ENCODE data around the gene EDN1.

DNA sequence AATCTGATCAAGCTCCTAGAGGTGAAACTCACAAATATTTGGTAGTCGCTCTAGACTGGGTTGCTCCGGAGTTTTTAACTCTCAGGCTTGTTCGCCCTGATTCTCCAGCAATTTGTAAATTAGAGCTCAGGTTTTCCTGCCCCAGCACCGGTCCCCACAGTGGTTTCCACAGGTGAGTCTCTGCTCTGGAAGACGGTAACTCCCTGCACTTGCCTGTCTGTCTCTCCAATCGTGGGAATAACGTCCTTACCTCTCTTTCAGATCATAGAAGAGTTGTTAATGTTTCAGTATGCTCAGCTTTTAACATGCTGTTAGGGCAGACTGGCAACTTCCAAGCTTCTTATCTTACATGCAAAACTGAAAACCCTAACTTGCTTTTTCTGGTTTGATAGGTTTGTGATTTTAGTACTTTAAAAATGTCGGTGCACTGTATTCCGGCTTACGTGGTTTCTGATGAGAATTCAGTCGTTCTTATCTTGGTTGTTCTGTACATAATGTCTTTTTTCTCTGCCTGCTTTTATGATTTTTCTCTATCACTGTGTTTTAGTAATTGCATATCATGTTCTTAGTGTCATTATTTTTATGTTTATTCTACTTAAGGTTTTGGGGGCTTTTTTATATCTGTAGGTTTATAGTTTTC lies 111.0 kb upstream of the HIVEP1 start:
- RRBS: 74% methylated on average over 3 of the region's 11 CpGs

DNA sequence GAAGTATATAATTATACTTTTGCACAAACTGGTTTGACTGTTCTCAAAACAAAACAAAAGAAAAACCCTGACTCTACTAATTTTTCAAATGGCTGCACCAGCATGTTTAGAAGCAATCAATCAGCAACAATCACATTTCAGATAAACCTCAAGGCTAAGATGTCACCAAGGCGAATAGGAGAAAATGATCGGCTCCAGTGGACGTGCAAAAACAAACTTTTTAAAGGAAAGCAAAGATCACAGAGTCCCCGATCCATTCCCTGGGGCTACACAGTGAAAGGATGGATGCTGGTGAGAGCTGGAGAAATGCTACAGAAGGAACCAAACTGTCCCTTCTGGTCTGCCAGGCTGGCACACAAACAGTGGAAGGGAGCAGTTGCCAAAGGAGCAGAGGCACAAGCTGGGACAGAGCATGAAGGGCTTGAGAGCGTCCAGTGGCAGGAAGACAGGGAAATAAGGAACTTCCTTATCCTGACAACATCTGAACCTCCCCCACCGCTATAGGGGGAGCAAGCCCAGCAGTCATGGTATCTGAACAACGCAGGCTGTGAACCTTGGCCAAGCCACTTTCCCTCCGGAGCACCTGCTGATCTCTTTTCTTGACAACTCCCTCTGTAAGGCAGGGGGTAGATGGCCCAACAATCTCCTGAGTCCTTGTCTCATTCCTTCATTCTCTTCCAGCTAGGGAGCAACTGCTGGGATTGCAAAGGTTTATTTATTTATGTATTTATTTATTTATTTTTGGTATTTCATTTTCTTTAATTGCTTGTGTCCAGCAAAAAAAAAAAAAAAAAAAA lies 73.7 kb upstream of the HIVEP1 start:
- RRBS: no CpG with 5 or more reads among the region's 8 CpGs

DNA sequence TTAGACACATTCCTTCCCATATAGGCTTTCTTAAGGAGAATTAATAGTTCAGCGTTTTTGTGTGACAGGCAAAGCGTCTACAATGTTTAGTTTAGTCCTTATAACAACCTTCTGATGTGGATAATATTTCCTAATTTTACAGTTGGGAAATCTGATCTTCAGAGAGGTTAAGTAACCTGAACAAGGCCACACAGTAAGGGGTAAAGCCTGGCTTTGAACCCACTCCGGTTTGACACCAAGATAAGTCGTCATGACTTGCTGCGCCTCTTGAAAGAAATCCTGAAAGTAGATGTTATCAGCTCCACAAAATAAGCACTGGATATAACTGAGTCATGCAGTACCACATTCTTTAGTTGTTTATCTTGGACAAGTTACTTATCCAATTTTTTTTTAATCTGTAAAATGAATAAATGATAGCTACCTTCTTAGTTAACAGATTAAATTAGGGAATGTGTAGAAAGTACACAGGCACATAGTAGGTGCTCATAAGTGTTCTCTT lies 1.9 kb downstream of the HIVEP1 start:
- RRBS: no CpG with 5 or more reads among the region's 5 CpGs

GRCh38 chr6:12019120-12019676 lies 7.1 kb downstream of the HIVEP1 start:
- RRBS: no CpG with 5 or more reads among the region's 15 CpGs

DNA sequence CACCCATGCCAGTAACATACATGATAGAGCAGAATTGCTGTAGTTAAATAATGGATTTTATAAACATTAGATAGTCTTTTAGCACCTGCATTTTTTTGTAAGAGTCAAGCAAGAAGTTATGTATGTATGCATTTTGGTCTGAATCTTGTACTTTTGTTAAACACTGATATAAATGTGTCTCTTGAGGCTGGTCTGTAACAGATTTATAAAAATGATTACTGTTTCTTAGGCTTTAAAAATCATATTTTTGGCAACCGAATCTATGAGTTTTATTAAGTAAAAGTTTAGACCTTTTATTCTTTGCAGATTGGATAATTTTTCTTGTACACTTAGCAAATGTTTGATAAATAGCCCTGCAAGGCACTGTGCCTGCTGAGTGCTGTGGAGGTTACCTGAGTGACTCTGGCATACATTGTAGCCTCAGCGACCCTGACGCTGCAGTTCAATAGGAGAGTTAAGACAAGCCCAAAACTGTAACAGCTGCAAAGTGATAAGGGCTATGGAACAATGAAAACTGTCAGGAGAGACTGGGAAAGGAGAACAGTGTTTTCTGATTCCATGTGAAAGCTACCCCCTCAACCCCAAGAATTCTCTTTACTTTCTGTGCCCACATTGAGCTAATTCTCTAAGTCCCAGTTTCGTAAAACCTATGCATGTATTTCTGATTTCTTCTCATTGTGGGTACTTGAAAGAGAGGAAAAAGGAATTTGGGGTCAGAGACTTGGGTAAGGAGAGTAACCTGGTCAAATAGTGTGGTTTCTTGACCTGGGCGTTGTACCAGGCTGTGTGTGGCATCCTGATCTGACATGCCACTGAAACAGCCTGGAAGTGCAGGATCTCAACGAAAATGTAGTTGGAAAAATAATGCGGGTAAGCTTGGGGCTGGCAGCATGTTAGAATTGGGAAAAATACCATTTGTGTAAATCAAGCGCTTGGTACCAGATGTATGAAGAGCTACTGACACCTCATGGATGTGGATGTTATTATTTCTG lies 22.3 kb downstream of the HIVEP1 start:
- RRBS: no CpG with 5 or more reads among the region's 8 CpGs

GRCh38 chr6:12140278-12141126 lies 128.4 kb downstream of the HIVEP1 start:
- RRBS: no CpG with 5 or more reads among the region's 9 CpGs

DNA sequence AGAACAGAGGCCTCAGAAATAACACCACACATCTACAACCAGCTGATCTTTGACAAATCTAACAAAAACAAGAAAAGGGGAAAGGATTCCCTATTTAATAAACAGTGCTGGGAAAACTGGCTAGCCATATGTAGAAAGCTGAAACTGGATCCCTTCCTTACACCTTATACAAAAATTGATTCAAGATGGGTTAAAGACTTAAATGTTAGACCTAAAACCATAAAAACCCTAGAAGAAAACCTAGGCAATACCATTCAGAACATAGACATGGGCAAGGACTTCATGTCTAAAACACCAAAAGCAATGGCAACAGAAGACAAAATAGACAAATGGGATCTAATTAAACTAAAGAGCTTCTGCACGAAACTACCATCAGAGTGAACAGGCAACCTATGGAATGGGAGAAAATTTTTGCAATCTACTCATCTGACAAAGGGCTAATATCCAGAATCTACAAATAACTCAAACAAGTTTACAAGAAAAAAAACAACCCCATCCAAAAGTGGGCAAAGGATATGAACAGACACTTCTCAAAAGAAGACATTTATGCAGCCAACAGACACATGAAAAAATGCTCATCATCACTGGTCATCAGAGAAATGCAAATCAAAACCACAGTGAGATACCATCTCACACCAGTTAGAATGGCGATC lies 132.2 kb downstream of the HIVEP1 start:
- RRBS: no CpG with 5 or more reads among the region's 2 CpGs

DNA sequence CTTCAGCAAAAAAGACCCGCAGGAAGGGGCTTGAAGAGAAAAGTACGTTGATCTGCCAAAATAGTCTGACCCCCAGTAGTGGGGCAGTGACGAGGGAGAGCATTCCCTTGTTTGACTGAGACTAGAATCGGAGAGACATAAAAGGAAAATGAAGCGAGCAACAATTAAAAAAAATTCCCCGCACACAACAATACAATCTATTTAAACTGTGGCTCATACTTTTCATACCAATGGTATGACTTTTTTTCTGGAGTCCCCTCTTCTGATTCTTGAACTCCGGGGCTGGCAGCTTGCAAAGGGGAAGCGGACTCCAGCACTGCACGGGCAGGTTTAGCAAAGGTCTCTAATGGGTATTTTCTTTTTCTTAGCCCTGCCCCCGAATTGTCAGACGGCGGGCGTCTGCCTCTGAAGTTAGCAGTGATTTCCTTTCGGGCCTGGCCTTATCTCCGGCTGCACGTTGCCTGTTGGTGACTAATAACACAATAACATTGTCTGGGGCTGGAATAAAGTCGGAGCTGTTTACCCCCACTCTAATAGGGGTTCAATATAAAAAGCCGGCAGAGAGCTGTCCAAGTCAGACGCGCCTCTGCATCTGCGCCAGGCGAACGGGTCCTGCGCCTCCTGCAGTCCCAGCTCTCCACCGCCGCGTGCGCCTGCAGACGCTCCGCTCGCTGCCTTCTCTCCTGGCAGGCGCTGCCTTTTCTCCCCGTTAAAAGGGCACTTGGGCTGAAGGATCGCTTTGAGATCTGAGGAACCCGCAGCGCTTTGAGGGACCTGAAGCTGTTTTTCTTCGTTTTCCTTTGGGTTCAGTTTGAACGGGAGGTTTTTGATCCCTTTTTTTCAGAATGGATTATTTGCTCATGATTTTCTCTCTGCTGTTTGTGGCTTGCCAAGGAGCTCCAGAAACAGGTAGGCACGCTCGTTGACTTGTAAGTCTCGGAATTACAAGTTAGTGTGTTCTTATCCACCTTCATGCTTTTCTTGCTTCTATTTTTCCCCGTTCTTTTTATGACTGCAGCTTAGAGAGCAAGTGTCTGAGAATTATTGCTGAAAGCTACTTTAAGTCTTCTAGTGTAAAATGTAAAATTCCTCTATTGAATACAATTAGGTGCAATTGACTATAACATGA lies at the start of gene EDN1:
TSS of gene EDN1 (plus strand) at position 577 of the 1,129 bp plus-strand sequence.
- RRBS: 0% methylated on average over 3 of the region's 42 CpGs

DNA sequence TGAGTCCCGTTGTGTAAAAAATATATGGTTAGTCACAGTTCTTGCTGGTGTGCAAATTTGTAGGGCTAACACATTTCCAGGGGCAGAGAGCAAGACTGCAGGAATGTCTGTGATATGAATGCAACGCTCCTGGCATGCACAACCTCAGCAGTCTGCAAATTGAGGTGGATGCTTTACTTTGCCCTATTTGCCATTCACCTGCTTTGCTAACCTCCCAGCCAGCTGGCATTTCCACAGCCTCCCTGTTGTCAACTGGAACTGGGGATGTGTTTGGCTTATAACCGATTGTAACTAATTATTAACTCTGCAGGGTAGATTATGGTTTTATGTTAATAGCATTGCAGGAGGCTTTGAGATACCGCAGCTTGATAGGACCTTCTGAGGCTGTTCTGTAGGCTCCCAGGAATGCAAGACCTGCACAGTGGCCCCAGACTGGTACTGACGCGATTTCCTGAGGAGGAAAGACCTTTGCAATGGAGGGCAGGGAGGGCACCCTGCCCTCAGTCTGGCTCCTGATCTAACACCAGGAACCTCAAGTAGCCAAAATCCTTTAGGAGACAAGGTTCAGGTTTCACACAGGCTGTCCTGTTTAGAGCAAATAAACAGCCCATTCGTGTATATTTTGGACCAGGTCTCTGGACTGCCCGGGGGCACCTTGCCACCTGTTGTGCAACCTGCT lies 53.4 kb downstream of the EDN1 start:
- RRBS: no CpG with 5 or more reads among the region's 8 CpGs

GRCh38 chr6:12422724-12423249 lies 132.6 kb downstream of the EDN1 start:
- RRBS: no CpG with 5 or more reads among the region's 9 CpGs

- RRBS: no CpG with 5 or more reads among the region's 7 CpGs
These were observed 122.4 kb upstream of the PHACTR1 start for GRCh38 chr6:12594206-12594582.

- RRBS: no CpG with 5 or more reads among the region's 1 CpG
These were observed 70.0 kb upstream of the PHACTR1 start for GRCh38 chr6:12646672-12646919.

DNA sequence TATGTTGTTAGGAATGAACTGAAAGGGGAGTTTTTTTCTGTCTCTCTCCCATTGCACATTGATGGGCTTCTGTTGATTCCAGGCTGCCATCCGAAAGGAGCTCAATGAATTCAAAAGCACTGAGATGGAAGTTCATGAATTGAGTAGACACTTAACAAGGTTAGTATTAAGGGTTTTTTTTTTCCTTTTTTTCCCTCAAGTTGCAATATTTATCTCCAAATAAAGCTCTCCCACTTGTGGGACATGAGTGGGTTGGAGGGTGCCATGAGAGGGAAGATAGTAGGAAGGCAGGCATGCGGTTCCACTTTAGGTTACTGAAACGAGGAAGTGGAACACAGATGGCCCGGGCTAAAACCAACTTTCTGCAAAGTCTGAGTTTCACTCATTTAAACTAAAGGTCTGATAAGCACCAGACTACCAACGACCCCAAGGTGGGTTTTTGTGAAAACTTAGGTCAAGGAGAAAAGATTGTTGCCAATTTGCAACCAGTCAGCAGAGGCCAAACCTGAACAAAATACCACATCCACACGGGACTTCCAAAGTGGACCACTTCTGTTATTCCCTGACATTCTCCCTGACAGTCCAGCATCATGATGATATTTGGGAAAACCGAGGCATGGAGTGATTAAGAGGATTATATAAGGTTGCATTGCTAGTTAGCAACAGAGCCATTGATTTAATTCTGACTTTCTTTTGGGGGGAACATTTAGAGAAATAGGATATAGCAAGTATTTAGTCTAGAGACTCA lies 42.1 kb downstream of the TBC1D7 start:
- RRBS: no CpG with 5 or more reads among the region's 7 CpGs

DNA sequence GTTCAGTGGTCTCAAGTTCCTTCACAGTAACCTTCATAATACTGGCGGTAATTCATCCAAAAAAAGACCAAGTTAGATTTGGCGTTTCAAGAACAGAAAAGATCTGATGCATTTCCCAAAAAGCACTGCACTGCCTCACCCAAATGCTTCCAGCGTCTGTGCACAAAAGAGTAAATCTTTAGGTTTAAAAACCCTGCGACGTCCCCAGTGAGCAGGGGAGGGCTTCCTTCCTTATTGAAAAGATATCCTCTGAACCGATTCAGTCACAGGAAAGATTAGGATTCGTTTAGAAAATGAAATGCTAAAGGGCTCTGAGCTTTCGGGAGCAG lies 679 bp downstream of the TBC1D7 start:
- RRBS: no CpG with 5 or more reads among the region's 8 CpGs

DNA sequence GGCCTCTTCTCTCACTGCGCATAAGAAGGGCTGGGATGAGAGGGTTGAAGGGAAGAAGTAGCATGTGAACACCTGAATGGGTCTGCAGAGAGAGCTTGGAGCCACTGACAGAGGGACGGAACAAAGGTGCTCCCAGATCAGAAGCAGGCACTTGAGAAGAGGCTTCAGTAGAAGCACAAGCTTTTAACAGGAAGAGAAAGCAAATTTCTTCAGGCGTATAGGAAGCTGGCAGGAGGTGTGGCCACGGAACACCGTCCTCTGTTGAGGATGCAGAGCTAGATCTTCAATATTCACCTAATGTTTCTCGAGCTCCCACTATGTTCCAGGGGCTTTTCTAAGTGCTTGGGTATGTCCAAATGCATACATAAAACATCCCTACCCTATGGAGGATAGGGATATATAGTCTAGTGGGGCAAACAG lies 11.9 kb upstream of the TBC1D7 start:
- RRBS: no CpG with 5 or more reads among the region's 6 CpGs

- RRBS: no CpG with 5 or more reads among the region's 3 CpGs
These were observed 27.0 kb upstream of the TBC1D7 start for GRCh38 chr6:13355232-13355760.

GRCh38 chr6:13397218-13397951 lies 69.0 kb upstream of the TBC1D7 start:
- RRBS: no CpG with 5 or more reads among the region's 10 CpGs

DNA sequence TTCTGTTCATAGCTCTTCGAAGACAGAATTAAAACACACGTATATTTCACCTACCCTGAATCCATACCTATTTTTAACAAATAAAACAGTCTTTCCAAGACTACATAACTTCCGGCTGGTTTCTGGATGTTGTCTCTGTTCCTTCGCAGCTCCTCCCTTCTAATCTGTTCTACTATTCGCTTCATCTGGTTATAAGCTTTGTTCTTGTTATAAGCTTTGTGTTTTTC lies 2.2 kb downstream of the GFOD1 start:
- RRBS: no CpG with 5 or more reads among the region's 5 CpGs

DNA sequence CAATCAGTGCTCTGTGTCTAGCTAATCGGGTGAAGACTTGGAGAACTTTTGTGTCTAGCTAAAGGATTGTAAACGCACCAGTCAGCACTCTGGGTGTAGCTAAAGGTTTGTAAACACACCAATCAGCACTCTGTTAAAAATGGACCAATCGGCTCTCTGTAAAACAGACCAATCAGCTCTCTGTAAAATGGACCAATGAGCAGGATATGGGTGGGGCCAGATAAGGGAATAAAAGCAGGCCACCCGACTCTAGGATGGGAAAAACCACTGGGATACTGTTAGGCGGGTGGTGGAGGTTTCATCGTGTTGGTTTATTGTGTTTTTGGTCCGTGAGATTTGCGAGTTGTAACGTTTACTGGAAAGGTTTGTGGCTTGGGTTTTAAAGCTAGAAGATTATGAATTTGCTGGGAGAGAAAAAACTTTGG lies 25.5 kb upstream of the GFOD1 start:
- RRBS: no CpG with 5 or more reads among the region's 9 CpGs

GRCh38 chr6:13527684-13527984 lies 40.2 kb upstream of the GFOD1 start:
- RRBS: no CpG with 5 or more reads among the region's 2 CpGs

Data from UCH-1 (cell line).